Sternocleidomastoid (tissue), 1 donor: ENCODE measurements around the genes COQ4, SH3GLB2 and MIGA2.

DNA sequence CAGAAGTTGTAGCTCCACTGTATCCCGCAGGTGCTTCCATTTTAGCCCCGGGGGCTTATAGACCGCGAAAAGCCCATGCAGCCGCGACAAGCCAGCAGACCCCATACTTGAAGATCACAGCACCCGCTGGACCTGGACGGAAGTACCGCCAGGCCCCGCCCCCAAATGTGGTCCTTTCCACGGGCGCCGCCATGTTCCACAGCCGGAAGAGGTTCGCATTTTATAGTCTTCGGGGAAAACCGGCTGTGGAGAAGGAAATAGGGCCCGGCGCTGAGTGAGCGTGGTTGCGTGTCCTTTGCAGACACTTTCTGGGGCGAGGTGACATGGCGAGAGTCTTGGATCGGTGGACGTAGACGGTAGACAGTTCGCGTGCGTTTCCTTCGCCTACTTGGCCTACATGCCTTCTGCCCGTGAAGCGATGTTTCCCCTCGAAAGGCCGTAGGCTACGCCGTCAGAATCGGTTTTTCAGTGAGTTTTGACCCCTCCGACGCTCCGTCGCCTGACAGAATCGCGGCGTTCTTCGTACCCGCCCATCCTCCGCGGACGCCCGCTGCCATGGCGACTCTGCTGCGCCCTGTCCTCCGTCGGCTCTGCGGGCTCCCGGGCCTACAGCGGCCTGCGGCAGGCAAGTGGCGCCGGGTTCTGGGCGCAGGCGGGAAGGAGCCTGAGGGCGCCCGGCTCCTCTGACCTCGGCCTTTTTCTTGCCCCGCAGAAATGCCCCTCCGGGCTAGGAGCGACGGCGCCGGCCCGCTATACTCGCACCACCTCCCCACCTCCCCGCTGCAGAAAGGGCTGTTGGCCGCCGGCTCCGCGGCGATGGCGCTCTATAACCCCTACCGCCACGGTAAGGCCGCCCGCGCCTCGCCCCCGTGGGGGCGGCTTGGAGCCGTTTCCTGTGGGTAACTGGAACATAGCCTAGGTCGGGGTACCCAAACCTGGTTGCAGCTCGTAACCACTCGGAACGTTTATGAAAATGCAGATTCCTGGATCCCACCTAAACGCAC lies at the start of gene COQ4:
TSS of gene COQ4 (plus strand) at position 536 of the 1,004 bp plus-strand sequence.
- PRO-cap: bidirectional peak, plus-strand start at position 304 of the sequence, minus-strand start at position 134 of the sequence; unidirectional peak, plus-strand start at position 533 of the sequence

- PRO-cap: no peak
These were observed 668 bp downstream of the COQ4 start for GRCh38 chr9:128323308-128323706.

DNA sequence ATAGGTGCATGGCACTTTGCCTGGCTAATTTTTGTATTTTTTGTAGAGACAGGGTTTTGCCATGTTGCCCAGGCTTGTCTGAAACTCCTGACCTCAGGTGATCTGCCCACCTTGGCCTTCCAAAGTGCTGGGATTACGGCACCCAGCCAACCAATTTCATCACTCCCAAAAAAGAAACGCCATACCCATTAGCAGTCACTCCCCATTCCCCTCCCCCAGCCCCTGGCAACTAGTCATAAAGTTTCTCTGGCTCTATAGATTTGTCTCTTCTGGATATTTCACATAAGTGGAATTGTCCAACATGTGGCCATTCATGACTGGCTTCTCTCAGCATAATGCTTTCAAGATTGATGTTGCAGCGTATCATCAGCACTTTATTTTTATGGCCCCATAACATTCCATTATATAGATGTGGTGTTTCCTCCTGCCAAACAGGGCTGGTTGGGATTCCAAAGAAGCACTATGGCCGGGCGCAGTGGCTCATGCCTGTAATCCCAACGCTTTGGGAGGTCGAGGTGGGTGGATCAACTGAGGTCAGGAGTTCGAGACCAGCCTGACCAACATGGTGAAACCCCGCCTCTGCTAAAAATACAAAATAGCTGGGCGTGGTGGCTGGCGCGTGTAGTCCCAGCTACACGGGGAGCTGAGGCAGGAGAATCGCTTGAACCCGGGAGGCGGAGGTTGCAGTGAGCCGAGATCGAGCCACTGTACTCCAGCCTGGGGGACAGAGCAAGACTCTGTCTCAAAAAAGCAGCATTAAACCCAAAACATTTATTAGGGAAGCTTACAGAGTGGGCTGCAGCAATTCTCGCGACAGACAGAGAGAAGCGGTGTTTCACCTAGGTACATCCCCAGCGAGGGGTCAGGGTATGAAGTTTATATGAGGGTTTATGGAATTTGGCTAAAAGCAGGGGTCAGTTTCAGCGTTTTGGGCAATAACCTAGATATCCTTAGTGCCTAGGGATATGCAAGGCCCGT lies 1.1 kb upstream of the GLE1 start:
- PRO-cap: no peak

- PRO-cap: no peak
These were observed 25.6 kb downstream of the SPTAN1 start for GRCh38 chr9:128577948-128578339.

GRCh38 chr9:128582799-128583240 lies 30.4 kb downstream of the SPTAN1 start:
- PRO-cap: no peak

GRCh38 chr9:128691324-128692205 lies 2.5 kb downstream of the SET start:
- PRO-cap: no peak

DNA sequence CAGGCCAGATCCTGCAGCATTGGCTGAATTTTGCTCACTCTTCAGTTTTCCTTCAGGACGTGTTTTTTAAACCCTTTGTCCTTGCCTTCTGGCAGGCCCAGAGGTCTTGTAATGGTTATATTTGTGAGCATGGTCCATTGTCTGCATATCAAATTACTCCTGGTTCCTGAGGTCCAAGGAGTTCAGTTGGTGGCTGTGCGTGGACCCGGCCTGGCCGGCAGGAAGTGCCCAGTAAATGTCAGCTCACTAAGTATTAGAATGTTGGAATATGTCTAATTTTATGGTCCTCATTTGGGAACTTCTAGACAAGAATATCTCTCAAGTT lies 690 bp downstream of the TBC1D13 start:
- PRO-cap: no peak

GRCh38 chr9:129010600-129011089 lies 17.5 kb downstream of the SH3GLB2 start:
- PRO-cap: no peak

GRCh38 chr9:129027399-129028440 lies at the start of gene SH3GLB2:
Gene SH3GLB2, minus strand, starts transcription at chr9:129028331.
- PRO-cap: unidirectional peak, plus-strand start at chr9:129027959; bidirectional peak, plus-strand start at chr9:129028554, minus-strand start at chr9:129028308

DNA sequence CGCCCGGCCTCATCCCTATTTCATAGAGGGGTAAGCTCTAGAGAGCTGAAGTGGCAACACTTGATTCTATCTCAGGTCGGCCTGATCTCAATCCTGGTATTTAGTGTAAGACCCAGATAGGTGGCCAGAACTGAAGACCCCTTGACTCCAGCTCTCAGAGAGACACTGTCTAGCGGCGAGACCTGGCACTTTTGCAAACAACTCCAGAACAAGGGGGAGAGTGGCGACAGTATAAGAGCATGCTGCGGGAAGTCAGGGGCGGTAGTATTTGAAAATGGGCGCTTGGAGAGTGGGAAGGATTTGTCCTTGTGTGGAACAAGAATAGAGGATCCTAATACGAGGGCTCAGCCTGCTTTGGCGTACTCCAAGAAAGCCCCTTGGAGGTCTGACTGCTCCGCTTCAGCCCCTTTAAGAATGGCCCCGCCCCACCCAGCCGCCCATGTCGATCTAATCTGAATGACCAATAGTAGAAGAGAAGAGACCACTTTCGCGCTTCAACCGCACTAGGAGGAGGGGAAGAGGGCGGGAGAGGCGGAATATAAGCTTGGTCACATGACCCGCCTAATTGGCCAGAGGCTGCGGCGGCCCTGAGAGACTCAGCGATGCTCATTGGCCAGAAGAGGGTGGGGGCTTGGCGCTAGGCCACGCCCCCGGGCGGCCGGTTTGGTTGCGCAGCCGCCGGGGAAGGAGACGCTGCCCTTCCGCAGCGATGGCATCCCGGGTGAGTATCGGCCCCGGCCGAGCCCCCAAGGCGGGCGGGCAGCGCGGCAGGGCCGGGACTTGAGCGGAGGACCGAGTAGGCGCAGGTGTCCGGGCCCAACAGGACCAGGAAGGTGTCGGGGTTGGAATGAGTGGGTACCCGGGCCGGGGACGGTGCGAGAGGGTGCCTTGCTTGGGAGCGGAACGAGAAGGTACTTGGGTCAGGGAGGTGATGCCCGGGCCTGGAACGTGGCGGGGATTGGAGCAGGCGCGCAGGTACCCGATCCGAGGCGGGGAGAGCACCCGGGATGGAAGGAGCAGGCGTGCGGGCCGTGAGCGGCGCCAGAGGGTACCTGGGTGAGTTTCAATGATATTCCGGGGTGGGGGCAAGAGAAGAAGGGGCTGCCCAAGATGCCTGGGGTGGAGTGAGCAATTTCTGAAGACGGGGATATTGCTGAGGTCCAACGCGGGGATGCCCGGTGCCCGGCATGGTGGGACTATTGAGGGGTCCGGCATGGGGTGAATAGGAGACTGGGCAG lies at the start of gene MIGA2:
TSS of gene MIGA2 (plus strand) at position 666 of the 1,238 bp plus-strand sequence.
- PRO-cap: bidirectional peak, plus-strand start at position 690 of the sequence, minus-strand start at position 387 of the sequence

DNA sequence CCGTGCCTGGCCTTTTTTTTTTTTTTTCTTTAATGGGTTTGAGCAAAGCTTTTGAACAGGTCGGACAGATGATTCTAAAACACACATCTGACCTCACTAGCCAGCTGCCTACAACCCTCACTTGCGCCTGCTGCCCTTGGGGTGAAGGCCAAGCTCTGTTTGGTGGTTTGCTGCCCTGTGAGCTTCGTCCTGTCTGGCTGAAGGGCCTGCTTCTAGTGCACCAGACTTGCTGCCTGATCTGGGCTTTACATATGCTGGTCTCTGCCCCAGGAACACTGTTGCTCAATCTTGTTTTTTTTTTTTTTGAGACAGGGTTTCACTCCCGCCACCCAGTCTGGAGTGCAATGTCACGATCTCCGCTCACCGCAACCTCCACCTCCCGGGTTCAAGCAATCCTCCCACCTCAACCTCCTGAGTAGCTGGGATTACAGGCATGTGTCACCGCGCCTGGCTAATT lies 16.4 kb upstream of the DOLPP1 start:
- PRO-cap: no peak

DNA sequence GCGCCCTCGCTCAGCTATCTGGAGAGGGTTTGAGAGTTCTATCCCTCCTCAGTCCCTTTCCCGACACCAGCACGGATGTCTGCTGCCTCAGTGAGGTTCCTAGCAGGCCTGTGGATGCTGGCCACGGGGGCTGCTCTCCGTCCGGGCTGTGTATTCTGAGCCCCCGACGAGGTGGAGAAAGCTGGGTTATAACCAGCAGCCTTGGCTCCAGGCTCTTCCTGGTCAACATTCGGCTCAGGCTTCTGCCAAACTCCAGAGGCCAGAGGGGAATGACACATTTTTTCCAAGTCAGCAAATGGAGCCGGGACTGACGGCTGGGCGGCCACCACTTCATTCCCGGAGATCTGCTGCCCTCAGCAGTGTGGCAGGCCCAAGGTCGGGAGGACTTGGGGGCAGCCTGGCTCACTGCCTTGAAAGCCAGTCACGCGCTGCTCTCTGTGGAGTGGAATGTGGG lies 27.4 kb downstream of the PTPA start:
- PRO-cap: bidirectional peak, plus-strand start at position 294 of the sequence, minus-strand start at position 220 of the sequence

GRCh38 chr9:129139749-129140478 lies 28.7 kb downstream of the PTPA start:
- PRO-cap: bidirectional peak, plus-strand start at chr9:129140114, minus-strand start at chr9:129139953

DNA sequence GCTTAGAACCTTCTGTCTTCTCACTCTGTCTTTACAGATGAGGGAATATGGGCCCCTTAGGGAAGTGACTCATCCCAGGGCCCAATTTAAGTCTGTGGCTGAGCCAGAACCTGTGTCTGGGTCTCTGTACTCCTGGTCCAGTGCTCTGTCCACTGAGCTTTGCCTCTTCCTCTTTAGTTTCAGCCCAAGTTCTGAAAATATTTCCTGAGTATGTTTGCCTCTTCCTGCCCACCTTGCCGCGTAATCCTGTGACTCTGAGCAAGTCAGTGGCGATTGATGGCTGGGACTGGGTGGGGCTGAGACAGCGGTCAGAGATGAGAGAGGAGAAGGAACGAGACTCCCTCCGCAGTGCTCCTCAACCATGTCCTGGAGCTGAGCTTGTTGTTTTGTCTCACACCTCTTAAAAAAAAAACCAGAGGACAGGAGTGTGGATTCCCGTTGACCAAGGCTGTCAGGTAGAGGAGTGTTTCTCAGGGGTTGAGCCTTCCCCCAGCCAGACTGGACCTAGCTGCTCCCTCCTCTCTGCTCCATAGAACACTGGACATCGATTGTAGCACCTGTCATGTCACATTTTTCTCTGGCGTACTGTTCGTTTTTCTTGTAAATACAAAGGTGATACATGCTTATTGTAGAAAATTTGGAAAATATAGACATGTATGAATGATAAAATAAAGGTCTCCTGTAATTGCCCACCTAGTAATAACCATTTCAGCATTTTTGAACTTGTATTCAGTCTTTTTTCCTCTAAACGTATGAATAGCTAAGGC lies 7.6 kb downstream of the IER5L start:
- PRO-cap: no peak

DNA sequence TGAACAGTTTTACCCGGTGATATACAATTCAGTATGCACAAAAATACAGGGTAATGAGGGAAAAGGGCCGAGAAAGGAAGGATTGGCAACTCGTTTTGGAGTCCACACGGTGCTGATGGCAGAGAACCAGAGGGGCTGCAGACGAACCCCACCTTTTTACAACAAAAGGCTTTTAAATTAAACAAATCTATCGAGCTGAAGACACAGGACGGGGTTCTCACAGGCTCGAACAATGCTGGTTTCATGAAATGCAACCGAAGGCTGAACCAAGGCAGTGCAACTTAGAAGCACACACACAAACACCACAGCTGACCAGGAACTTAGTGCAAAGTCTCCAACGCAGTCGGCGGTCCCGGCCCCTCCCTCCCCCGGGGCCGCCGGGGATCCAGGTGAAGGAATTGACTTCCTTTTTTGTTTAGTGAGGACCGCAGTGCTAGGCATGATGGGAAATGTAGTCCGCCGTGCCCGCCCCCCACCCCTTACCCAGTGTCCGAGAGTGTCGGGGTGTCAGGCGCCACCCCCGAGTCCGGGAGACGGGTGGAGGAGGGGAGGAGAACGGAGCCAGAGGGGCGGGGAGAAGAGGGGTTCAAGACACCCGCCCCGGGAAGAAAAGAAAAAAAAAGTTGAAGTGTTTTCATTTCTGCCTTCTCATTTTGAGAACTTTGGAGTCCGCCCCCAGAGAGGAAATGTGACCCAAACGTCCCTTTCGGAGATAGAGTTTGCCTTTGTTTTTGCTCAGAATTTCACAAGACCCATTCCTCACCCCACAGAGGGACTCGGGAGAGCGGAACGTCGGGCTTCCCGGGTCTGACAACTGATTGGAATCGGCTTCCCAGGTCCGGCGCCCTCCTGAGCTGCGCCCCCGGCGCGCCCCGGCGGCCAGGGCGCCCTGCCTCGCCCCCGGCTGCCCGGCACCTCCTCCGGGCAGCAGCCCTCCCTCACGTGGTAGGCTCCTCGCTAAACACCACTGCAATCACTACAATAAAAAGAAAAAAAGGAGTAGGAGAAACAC lies 2.2 kb downstream of the IER5L start:
- PRO-cap: bidirectional peak, plus-strand start at position 656 of the sequence, minus-strand start at position 391 of the sequence; bidirectional peak, plus-strand start at position 769 of the sequence, minus-strand start at position 891 of the sequence

- PRO-cap: no peak
These were observed 68.5 kb upstream of the IER5L start for GRCh38 chr9:129246335-129247157.

- PRO-cap: bidirectional peak, plus-strand start at chr9:129336923, minus-strand start at chr9:129336895; bidirectional peak, plus-strand start at chr9:129337116, minus-strand start at chr9:129336948
These were observed 158.6 kb upstream of the IER5L start for GRCh38 chr9:129336410-129337395.

DNA sequence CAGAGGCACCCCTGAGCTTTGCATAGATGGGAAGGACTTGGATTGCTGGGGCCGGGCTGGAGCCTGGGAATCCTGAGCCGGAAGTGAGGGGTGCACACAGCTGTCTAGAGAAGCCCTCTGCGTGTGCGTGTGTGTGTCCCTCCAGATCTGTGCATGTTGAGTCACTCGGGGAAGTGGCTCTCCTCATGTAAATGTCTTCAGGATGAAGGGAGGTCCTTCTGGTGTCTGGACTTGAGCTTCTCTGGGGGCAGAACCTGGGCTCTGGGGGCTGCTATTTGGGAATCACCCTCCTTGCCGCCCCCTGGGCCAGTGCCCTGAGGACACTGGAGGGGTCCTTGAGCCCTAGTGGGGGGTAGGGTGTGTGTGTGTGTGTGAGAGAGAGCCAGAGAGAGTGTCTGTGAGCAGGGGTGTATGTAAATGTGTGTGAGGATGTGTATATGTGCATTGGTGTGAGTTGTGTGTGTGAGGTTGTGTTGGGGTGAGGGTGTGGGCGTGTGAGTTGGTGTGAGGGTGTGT lies 161.2 kb upstream of the IER5L start:
- PRO-cap: no peak

DNA sequence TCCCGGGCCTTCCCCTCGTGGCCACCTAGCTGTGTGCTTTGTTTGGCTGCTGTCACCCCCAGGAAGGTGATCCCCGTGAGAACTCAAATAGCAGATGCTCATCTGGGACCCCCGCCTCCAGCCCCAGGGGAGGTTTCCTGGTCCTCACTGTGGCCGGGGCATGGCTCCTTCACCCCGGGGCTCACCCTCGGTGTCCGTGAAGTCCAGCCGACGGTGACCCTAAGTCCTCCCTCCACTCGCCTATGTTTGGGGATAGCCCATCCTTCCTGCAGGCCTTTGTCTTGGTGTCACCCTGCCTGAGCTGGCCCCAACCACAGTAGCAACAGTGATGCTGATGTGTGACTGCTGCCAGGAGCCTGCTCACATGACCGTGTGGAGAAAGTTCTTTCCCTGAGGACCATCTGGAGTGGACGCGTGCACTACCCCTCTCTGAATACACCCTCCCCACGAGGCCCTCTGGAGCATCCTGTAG lies 163.5 kb upstream of the IER5L start:
- PRO-cap: no peak

- PRO-cap: no peak
These were observed 214.6 kb downstream of the C9orf50 start for GRCh38 chr9:129406145-129406797.